ENCODE results near the gene FBXL20.

GRCh38 chr17:38925194-38926104, 41.8 kb downstream of the FBXO47 start:
- PRO-cap = unidirectional peak, plus-strand start at chr17:38925611
- RAMPAGE, long total RNA = no peak

- PRO-cap = no peak
- RAMPAGE, long total RNA = no peak
These were observed 19.6 kb downstream of the PLXDC1 start for GRCh38 chr17:39131734-39132288.

DNA sequence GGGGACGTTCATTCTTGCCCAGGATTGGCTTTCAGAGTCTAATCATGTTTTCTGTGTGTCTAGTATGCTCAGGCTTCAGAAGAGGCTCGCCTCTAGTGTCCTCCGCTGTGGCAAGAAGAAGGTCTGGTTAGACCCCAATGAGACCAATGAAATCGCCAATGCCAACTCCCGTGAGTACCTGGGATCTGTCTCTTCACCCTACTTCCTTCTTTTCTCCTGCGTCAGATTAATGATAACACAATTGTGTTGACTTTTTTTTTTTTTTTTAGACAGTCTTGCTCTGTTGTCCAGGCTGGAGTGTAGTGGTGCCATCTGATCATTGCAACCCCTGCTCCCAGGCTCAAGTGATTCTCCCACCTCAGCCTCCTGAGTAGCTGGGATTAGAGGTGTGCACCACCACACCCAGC, 1.1 kb downstream of the RPL19 start:
- PRO-cap = unidirectional peak, plus-strand start at position 180 of the sequence
- RAMPAGE, long total RNA = no peak

DNA sequence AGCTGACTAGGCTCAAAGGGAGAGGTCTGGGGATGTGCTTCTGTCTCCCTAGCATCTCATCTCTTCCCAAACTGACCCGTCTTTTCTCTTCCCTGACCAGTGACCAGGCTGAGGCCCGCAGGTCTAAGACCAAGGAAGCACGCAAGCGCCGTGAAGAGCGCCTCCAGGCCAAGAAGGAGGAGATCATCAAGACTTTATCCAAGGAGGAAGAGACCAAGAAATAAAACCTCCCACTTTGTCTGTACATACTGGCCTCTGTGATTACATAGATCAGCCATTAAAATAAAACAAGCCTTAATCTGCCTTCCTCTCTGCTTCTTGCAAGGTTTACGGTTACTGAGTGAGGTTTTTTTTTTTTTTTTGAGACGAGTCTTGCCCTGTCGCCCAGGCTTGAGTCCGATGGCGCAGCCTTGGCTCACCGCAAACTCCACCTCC, 4.4 kb downstream of the RPL19 start:
- PRO-cap = no peak
- RAMPAGE, long total RNA = no peak

GRCh38 chr17:39209528-39210533, 9.7 kb downstream of the RPL19 start:
- PRO-cap = bidirectional peak, plus-strand start at chr17:39209903, minus-strand start at chr17:39209850
- RAMPAGE, long total RNA = no peak

- PRO-cap = no peak
- RAMPAGE, long total RNA = no peak
These were observed 66.4 kb downstream of the FBXL20 start for GRCh38 chr17:39334956-39335425.

DNA sequence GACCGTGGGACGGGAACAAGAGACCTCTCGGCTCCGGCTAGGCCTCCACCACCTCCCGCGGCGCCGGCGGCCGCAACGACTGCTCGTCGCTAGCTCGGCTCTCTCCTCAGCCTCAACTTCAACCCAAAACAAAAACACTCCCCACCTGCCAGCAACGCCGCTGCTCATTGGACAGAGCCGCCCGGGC, at the start of gene FBXL20:
Gene FBXL20 (minus strand): TSS at position 106 of the 187 bp plus-strand sequence.
- PRO-cap = bidirectional peak, plus-strand start outside the sequence, minus-strand start at position 130 of the sequence
- RAMPAGE, long total RNA = start-site peak on the minus strand centred at position 107 of the sequence, 16 bp wide, 20 reads

GRCh38 chr17:39440347-39440851, 10.7 kb downstream of the MED1 start:
- PRO-cap = no peak
- RAMPAGE, long total RNA = no peak

DNA sequence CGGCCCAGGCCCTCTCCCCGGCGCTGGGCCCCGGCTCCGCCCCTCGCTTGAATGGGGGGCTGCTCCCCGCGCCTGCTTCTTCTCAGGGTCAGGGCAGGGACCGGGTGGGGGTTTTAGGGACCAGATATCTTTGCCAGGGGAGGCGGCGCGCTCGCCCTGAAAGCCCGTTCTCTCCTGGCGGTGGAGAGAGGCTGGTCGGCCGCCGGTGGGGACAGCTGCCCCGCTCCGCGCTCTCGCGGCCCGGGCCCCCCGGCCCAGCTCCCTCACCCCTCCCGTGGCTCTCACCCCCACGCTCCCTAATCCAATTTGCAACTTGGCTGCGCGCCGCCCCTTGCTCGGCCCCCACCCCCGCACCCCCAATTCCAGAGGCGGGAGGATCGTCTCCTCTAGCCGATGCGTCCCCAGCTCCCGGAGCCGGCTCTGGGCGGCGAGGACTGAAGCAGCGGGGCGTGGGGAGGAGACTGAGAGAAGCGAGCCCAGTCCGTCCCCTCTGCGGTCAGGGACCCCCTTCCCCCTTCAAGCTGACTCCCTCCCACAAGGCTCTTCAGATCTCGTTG, 838 bp downstream of the NEUROD2 start:
- PRO-cap = no peak
- RAMPAGE, long total RNA = no peak

GRCh38 chr17:39623151-39623998, 3.4 kb upstream of the PPP1R1B start:
- PRO-cap = no peak
- RAMPAGE, long total RNA = no peak

GRCh38 chr17:39668816-39669064, 487 bp downstream of the PNMT start:
- PRO-cap = no peak
- RAMPAGE, long total RNA = no peak

- PRO-cap = no peak
- RAMPAGE, long total RNA = no peak
These were observed 13.7 kb downstream of the ERBB2 start for GRCh38 chr17:39713675-39713875.

DNA sequence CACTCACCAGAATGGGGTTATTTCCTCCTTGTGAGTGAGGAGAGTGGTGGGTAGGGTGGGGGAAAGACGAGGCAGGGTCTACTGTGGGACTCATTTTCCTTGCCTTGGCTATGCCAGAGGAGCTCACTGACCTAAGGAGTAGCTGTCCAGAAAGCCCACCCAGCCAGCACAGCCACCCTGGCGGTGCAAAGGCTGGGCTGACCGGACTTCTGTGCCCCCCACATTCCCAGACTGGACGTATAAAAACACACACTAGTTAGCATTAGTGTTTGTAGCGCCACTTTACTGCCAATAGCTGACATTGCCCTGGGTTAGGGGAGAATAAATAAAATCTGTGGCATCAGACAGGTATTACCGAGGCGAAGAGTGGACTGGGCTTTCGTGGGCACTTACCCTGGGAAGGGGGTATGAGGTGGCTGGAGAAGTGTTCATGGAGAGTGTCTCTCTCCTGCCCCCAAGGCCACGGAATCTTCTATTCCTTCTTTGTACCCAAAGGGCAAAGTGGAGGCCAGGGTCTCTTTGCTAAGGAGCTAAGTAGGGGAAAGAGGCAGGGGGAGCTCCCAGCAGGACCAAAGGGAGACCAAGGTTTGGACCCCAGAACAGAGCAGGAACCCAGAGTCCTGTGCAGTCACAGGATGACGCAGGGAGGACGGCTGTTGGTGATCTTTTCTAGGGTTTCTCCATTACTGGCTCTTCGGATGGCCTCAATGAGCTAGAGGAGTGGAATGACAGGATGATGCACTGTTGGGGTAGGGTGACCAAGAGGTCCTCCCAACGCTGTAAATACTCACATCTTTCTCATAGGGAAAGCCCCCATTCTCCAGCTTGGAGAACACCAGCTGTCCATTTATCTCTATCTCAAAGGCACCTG, 1.2 kb downstream of the MIEN1 start:
- PRO-cap = no peak
- RAMPAGE, long total RNA = no peak

DNA sequence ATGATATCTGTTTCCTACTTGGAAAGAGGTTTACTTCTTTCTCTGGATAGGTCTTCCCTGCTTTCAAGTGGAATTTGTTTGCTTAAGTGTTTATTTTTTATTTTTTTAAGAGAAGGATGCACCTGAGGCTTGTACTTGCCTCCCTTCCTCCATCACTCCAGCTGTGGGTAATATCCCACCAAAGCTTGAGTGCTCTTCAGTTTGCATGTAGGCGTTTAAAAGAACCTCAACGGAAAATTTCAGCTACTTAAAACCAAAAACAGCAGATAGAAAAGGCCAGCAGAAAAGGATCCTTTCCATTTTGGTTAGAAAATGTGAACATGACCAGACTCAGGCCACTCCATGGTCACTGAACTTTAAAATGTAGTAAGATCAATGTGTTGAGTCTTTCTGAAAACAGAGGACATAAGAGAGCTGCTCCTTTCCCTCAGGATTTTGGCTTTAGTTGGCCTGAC, 57.0 kb downstream of the GRB7 start:
- PRO-cap = no peak
- RAMPAGE, long total RNA = no peak

DNA sequence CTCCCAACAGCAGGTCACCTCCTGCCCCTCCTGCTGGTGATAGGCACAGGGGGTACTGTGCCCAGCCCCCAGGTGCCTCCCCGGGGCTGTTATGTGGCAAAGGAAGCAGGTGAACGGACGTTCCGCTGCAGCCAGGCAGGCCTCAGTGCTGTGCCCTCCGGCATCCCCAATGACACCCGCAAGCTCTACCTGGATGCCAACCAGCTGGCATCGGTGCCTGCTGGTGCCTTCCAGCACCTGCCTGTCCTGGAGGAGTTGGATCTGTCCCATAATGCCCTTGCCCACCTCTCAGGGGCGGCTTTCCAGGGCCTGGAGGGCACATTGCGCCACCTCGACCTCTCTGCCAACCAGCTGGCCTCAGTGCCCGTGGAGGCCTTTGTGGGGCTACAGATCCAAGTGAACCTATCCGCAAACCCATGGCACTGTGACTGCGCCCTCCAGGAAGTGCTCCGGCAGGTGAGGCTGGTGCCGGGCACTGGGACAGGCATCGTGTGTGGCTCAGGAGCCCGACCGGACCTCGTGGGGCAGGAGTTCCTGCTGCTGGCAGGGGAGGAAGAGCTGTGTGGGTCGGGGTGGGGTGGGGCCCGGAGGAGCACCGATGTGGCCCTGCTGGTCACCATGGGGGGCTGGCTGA, 16.6 kb downstream of the LRRC3C start:
- PRO-cap = no peak
- RAMPAGE, long total RNA = no peak

- PRO-cap = no peak
- RAMPAGE, long total RNA = no peak
These were observed 1.1 kb downstream of the GSDMA start for GRCh38 chr17:39964033-39964240.

- PRO-cap = bidirectional peak, plus-strand start at chr17:40065833, minus-strand start at chr17:40065566
- RAMPAGE, long total RNA = no peak
These were observed 3.0 kb downstream of the THRA start for GRCh38 chr17:40065765-40066231.

DNA sequence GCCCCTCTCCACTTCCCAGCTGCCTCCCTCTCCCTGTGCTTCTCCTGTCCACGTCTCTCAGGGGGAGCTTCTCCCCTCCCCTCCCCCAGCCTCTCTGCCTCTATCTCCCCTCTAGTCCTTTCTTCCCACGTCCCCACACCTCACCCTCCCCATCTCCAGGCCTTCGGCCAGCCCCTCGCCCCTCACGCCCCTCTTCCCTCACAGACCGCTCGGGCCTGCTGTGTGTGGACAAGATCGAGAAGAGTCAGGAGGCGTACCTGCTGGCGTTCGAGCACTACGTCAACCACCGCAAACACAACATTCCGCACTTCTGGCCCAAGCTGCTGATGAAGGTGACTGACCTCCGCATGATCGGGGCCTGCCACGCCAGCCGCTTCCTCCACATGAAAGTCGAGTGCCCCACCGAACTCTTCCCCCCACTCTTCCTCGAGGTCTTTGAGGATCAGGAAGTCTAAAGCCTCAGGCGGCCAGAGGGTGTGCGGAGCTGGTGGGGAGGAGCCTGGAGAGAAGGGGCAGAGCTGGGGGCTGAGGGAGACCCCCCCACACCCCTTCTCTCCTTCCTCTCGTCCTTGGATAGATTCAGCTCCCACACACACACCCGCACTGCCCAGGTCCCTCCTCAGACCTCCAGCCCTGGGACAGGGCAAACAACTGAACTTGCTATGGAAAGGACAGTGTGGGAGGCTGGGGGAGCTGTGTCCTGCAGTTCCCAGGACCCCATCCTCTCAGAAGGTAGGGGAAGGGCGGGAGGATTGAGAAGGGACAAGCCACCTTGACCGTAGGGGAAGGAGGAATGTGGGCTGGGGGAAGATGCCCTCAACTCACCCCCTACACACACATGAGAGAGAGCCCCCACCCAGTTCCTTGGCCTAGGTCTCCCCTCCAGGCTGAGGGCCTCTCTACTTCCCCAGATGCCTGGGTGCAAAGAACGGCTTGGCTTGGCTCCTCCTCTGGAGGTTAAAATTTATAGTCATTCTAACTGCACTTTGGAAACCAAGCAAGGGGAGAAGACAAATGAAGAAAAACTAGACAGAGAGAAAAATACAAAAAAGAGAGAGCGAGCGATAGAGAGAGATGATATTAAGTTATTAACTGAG, 11.0 kb downstream of the NR1D1 start:
- PRO-cap = no peak
- RAMPAGE, long total RNA = no peak

GRCh38 chr17:40090173-40091081, 10.0 kb downstream of the NR1D1 start:
- PRO-cap = no peak
- RAMPAGE, long total RNA = no peak

GRCh38 chr17:40106369-40107620, 6.4 kb upstream of the NR1D1 start:
- PRO-cap = bidirectional peak, plus-strand start at chr17:40107071, minus-strand start at chr17:40107065; bidirectional peak, plus-strand start at chr17:40107398, minus-strand start at chr17:40107310
- RAMPAGE, long total RNA = no peak

Data from vagina (tissue), 1 donor.